Melanocyte of skin (primary cell): ENCODE results near the genes TMX3 and CCDC102B.

DNA sequence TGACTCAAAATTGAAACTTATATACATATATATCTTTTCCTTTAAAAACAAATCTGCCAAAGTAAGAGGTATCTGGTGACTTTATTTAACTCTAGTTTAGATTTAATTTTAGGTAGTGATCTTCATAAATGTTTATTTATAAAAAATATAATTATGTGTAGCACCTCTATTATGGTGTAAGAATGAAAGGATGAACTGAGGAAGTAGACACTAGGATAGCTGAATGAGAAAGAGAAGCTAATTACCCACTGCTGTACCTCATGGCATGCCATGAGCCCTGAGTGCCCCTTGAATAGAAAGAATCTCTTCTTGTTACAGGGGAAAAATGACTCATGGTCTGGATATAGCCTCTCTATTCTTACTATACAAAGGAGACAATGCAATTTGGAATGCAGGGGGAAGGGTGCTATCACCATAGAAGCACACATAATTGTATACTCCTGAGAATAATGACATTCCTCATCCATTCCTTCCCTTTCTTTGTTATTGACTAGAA lies 385.1 kb downstream of the CDH7 start:
- CAGE, long polyA plus RNA, 2 experiments: no peak in any of the 2 experiments

DNA sequence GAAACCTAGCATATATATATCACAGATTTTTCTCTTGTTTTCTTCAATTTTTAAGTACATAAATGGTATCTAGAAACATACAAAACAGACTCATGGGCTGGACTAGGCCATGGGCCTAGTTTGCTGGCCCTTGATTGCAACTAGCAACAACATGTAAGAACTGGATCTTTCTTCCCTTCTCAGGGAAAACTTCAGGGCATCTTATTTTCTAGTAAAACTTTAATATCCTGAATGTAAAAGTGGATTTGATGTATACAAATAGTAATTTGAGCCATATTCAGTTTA lies 323.7 kb downstream of the CDH19 start:
- CAGE, long polyA plus RNA, 2 experiments: no peak in any of the 2 experiments

DNA sequence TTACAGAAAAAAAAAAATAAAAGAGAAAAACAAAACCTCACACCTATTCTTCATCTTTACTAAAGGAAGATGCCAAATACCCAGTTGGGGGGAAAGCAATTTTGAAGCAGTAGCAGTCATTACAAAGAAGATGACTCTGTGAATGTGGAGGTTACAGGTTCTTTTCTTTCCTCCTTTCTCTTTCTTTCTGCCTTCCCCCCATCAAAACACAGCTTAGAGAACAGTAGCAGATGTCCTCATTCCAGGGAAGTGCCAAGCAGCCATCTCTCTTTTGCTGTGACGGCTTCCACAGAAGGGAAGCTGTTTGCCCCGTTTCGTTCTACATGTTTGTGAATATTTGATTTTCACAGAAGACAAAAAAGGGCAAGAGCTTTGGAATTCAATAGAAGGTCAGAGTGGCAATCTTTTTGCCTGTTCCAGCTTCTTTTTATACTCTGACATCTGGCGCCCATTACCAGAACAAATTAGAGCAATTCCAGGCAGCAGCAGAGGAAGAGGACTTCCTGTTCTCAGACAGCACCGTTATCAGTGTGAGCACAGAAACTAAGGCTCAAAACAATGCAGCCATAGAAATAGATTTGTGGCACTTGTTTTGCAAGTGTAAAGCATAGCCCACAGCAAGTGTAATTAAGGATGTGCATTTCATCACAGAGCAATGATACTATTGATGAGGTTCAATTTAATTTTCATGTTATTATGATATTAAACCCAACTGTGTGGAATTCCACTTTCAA lies 79.0 kb upstream of the CDH19 start:
- CAGE, long polyA plus RNA, 2 experiments: no peak in any of the 2 experiments

DNA sequence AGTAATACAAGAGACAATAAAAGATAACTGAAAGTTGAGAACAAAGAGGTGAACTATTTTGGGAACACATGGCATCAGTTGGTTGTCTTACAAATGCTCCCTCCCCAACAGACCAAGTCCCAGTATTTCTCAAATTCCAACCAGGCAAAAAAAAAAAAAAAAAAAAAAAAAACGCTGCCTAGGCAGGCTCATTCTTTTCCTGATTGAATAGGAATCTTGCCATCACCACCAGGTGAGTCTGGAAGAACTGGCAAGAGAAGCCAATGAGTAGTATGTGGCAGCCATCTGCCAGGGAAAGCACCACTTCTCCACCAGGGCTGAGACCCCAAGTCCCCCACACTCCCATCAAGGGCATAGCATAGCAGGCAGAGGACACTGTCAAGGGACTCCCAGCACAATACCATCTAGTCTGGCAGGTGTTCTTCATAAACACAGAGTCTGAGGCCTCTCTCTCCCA lies 538.0 kb upstream of the DSEL start:
- CAGE, long polyA plus RNA, 2 experiments: no peak in any of the 2 experiments

- CAGE, long polyA plus RNA, 2 experiments: no peak in any of the 2 experiments
Observed at GRCh38 chr18:68714182-68715482, at the start of gene TMX3. TSS of gene TMX3 (minus strand) at chr18:68715108.

- CAGE, long polyA plus RNA, 2 experiments: no peak in any of the 2 experiments
Observed at GRCh38 chr18:68798007-68798475, at the start of gene CCDC102B. TSS of gene CCDC102B (plus strand) at chr18:68798080.

GRCh38 chr18:69956479-69957350 lies 9.0 kb upstream of the CD226 start:
- CAGE, long polyA plus RNA, 2 experiments: no peak in any of the 2 experiments

DNA sequence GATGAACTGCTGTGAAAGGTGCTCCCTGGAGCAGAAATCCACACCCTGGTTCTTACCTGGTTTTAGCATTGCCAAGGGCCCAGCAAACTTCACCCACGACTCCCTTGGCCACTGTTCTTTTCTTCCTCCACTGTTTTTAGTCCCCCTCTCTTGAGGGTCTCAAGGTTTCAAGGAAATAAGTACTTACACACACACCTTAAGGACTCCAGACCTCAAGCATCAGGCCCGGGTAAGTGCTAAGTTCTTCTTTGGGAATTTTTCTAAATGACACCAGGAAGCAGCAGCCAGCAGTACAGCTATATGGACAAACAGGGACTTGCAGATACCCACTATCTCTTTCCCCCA lies 13.8 kb upstream of the CD226 start:
- CAGE, long polyA plus RNA, 2 experiments: no peak in any of the 2 experiments

DNA sequence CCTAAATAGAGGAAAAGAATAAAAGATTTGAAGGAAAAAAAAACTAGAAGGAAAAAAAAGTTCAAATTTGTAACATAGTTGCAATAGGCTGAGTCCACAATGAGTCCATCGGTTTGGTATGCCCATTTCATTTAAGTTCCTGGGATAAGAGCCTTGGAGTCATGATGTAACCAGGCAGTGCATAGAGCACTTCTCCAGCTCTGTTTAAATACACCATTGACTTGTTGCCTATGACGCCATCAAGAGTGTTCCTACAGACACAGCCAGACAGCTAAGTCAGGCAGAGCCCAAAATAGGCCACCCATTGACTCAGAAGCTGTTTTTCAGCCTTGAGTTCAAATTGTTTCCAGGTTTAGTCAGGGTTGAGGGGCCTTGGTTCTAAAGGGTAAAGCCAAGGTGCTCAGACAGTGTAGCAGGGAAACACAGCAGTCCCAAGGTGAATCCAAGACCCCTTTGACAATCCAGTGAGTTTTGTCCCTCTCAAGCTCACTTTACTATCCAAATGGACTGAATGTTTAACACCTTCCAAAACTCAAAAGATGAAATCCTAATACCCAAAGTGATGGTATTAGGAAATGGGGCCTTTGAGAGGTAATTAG lies 45.0 kb downstream of the SOCS6 start:
- CAGE, long polyA plus RNA, 2 experiments: no peak in any of the 2 experiments

DNA sequence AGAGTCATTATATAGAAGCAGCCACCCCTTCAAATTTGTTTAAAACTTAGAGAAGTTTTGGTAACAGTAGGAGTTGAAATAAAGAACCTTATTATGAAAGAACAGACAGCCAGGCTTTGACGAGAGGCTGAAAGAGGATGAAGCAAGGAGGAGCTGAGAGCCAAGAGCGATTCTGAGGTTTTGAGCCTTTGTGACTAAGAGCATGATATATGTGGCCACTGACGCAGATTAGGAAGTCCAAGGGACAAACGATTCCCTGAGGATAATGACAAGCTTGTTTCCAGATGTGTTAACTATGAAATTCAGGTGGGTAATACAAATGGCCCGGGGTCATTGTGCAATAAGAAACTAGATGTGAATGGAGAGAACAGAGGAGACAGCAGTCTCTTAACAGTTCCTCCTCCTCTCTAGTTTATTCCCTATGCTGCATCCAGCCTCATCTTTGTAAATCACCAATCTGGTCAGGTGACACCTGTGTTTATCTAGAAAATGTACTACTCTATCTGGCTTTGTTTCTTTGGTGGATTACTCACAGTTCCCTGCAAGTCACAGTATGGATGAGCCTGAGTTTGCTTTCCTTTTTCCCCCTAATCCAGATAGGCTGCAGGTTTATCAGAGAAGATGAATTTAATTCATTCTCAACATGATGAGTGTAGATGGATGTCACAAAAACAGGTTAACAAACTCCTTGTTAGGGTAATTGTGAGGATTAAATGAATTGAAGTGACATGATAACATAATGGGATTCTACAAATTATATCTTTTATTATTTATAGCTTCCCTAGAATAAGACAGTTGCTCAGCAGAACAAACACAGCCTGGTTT lies 84.3 kb downstream of the SOCS6 start:
- CAGE, long polyA plus RNA, 2 experiments: no peak in any of the 2 experiments

GRCh38 chr18:70469631-70470396 lies 181.0 kb downstream of the SOCS6 start:
- CAGE, long polyA plus RNA, 2 experiments: no peak in any of the 2 experiments

- CAGE, long polyA plus RNA, 2 experiments: no peak in any of the 2 experiments
Observed at GRCh38 chr18:70659405-70660078, 370.7 kb downstream of the SOCS6 start.

GRCh38 chr18:73784640-73785197 lies 362.9 kb downstream of the FBXO15 start:
- CAGE, long polyA plus RNA, 2 experiments: no peak in any of the 2 experiments

DNA sequence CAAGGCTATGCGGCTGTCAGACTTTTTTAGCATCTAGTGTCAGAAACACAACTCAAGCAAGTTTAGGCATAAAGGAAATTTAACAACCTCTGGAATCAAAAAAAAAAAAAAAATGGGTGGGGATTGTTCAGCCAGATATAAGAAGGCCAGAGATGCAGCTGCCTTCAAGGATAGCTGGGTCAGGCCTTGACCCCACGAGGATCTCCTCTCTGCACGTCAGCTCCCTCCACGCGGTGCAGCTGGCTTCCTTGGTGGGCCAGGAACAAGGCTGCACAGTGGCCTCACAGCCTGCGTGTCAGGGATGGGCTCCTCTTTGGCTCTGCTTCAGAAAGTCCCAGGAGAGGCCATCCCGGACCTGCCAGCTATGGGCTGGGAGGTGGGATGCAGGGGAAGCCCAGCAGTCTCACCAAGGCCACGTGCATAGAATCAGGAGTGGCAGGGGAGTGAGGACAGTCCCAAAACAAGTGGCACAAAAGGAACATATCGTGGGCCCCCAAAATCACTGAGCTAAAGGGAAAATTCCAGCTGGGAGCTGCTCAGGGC lies 55.5 kb downstream of the TIMM21 start:
- CAGE, long polyA plus RNA, 2 experiments: no peak in any of the 2 experiments

DNA sequence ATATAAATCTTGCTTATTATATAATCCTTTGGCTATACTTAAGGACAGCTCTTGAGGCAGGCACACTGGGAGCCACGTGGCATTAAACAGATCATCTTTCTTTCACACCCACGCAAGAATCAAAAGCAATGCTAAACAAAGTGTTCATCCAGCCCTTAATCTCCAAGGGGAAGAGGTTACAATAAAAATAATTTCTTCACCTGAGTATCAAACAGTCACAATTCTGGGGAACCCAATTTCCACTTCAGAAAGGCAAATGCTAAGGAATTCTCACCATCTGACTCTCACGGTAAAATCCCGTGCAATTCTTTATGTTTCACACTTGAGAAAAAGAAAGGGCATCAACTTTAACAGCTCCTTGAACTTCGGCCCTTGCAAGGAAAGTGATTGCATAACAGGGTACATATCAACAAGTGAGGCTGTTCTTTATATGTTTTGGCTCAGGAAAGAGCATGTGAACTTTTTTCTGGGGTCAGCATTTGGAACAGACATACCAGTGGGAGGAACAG lies 57.7 kb downstream of the CYB5A start:
- CAGE, long polyA plus RNA, 2 experiments: no peak in any of the 2 experiments

DNA sequence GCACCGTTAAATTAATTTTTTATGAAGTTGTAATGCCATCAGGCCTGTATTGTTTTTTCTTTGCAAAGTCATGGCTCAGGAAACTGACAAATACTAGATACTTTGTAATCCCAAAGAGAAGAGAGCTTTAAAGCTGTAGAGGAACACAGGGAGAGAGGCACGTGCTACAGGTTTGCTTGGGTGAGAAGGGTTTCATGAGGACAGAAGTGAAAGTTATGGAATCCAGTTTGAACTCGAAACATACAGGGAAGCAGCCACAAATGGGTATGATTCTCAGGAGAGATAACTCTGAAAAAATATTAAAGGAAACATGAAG lies 49.8 kb downstream of the CYB5A start:
- CAGE, long polyA plus RNA, 2 experiments: no peak in any of the 2 experiments

DNA sequence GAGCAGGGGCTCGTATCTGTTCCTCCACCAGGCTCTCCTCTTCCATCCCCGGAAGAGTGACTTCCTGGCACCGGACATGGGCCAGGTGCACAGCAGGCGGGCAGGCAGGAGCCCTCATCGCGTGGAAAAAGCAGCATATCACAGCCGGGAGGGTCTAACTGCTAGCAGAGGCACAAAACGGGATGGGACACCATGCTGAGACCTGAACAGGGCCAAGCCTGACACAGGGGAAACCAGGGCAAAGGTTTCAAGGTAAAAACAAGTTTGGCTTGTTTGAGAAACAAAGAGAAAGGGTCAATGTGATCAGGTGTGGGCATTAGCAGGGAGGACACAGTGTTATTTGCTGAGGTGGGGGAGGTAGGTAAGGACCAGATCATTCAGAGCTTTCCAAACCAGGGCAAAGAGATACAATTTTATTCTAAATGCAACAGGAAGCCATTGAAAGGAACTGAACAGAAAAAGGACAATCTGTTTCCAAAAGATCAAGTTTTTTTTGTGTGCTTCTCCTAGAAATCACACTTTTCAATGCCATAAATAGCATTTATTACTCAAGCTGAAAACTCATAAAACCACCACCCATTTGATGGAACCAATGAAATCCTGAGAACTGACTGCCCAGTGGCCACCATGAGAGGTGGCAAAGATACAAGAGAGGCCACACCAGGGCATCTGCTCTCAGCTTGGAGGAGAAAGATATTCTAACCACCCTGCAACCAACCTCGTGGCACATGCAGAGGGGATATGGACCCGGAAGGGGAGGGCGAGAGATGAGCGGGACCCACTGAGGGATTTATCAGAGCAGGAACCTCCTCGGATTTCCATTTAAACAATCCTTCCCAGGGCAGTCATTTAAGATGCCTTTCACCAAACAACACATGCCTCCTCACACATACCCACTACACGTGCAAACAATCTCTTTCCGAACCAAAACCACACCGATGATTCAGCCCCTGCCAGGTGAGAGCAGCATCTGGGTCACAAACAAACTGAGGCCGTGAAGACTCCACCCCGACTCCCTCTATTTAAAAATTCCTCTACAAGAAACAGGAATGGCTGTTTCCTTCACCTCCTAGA lies 9.0 kb downstream of the CYB5A start:
- CAGE, long polyA plus RNA, 2 experiments: no peak in any of the 2 experiments

DNA sequence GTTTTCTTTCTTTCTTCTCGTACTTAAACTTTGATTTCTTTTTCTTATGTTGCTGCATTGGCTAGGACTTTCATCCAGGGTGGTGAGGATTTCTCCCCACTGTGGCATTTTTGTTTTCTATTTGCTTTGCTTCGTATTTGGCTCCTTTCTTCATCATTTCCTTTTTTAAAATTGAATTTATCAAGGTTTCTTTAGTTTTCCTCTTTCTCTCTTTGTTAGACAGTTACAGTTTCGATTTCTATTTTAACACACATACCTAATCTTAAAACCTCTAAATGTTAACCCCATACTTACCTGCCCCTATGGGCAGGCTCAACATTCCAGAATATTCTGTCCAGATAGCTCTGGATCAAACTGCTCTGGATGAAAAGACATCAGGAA lies 49.3 kb downstream of the DIPK1C start:
- CAGE, long polyA plus RNA, 2 experiments: no peak in any of the 2 experiments

GRCh38 chr18:74499626-74500042 lies 3.5 kb downstream of the CNDP2 start:
- CAGE, long polyA plus RNA, 2 experiments: no peak in any of the 2 experiments

DNA sequence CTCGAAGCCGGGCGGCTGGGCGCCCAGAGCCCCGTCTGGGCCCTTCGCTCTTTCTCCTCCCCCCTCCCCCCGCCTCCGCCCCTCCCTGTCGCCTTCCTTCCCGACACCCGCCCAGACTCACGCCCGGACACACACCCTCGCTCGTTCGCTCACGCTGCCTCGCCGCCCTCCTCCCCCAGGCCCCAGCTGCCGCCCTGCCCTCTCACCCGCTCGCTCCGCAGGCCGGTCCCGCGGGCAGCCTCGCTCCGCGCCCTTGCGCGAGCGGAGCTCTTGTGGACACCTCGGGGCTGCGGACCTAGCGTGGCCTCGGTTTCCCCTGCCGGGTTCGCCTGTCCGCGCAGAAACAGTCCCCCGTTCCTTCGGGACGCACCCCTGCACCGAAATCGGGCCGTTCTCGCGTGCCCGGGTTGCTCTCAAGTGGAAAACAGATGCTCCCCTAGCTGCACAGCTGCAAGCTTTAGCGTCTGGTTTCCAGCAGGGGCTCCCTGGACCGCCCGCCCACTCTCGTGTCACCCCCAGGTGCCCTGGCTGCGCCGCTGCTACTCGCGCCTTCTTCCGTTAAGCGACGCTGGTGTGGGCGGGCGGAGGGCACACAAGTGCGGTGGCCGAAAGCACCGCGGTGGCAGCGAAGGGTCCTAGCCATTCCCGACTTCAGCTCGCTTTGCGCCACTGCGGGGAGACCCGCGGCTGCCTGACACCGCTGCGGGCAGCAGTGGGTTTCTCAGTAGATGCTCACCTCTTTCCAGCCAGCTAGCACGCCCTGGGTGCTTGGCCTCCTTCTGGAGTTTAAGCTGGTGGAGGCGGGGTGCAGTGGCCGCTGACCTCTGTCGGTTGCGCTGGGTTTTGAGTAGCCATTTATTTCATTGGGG lies 588 bp downstream of the ZNF407 start:
- CAGE, long polyA plus RNA, 2 experiments: no peak in any of the 2 experiments